ENCODE measurements around a stretch of chr3.

DNA sequence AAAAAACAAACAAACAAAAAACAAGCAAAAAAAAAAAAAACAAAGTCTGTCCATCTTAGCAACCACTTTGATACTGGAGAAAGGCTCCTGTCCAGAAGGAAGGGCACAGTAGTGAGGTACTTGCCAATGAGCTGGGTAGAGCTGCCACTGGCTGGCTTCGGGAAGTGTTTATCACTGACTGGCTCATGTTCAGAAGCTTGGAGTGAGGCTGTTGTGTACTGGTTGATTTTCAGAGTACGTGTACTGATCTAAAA is 1.1 kb upstream of the ZNF621 start:
- RRBS: no CpG with 5 or more reads among the region's 2 CpGs

DNA sequence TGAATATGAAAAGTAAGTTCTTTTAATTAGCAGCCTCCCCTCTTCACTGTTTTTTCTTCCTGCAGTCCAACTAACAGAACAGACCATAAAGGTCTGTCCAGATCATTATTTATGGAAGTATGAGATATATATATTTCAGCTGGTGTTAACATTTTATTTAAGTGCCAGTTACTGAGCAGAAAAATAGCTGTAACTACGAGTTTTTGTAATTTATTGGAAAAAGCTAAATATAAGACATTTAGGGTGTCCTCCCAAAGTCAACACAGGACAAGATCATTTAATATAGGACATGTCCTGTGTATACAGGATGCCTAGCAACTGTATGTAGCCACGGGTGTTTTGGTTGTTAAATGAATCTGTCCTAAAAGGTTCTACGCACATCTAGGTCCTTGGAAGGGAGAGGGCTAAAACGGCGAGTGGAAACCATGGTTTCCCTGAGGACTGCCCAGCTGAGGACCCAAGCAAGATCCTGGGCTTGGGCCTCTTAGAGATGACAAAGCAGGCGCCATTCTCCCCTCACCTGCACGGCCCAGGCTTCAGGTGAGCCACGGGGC is 592 bp upstream of the ZNF621 start:
- RRBS: no CpG with 5 or more reads among the region's 8 CpGs

- RRBS: 5% methylated on average over 6 of the region's 42 CpGs
Observed at GRCh38 chr3:40615298-40616458, 90.9 kb downstream of the ZNF621 start.

GRCh38 chr3:41117376-41118101 is 81.8 kb upstream of the CTNNB1 start:
- RRBS: no CpG with 5 or more reads among the region's 15 CpGs

DNA sequence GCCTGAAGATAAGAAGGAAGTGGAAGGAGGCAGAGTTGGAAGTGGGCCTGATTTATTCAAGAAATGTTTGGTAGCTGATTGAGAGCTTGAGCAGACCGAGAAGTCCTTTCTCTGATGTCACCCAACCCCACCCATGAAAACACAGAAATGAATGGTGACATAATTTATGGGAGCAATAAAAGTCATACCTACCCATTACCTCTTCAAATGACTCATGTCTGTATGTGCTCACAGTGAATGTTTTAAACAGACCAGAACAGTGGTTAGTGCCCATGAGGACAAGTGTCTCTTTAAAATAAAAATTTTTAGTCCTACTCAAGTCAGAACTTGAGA is 39.5 kb upstream of the CTNNB1 start:
- RRBS: no CpG with 5 or more reads among the region's 1 CpG

DNA sequence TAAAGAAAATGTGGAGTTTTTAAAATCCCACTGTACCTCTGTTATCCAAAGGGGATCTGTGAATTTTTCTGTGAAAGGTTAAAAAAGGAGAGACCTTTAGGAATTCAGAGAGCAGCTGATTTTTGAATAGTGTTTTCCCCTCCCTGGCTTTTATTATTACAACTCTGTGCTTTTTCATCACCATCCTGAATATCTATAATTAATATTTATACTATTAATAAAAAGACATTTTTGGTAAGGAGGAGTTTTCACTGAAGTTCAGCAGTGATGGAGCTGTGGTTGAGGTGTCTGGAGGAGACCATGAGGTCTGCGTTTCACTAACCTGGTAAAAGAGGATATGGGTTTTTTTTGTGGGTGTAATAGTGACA is 24.3 kb downstream of the CTNNB1 start:
- RRBS: no CpG with 5 or more reads among the region's 1 CpG

- RRBS: no CpG with 5 or more reads among the region's 2 CpGs
Observed at GRCh38 chr3:41230563-41230828, 31.2 kb downstream of the CTNNB1 start.

DNA sequence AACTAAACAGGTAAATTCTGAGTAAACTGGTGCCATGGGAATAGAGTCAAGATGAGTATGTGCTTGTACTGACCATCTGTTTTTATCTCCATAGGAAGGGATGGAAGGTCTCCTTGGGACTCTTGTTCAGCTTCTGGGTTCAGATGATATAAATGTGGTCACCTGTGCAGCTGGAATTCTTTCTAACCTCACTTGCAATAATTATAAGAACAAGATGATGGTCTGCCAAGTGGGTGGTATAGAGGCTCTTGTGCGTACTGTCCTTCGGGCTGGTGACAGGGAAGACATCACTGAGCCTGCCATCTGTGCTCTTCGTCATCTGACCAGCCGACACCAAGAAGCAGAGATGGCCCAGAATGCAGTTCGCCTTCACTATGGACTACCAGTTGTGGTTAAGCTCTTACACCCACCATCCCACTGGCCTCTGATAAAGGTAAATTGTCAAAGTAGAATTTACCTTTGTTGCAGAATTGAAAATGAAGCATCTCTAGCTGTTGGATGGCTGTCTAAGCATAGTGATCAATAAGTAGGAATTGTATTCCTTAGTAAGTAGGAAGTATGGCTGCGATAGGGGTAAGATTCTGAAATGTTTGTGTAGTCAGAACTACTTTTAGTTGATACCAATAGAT is 34.2 kb downstream of the CTNNB1 start:
- RRBS: no CpG with 5 or more reads among the region's 6 CpGs

GRCh38 chr3:41400701-41401023 is 201.4 kb downstream of the CTNNB1 start:
- RRBS: no CpG with 5 or more reads among the region's 1 CpG

DNA sequence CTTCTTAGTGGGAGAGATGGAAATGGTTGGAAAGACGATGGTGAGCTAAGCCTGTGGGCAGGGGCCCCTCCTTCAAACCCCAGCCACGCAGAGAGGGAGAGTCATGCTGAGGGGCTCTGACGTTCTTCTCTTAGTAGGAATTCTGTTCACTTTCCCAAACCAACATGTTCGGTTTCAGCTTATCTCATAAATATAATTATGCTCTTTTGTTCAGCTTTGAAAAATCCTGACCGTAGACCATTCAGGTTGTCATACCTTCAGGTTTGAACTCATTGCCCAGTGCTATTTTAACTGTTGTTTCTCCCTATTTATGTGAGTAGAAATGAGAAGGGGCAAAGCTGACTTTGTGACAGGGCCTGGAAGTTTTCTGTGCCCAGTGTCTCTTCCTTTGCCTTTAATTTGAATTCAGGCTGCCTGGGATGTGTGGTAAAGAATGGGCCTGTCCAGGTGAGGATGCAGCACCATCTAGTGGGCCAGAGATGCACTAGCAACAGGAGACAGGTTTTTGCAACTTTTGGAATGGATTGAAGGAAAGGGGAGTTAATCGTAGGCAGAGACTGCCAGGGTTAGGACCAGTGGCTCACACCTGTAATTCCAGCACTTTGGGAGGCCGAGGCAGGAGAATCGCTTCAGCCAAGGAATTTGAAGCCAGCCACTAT is 8.5 kb downstream of the TRAK1 start:
- RRBS: no CpG with 5 or more reads among the region's 8 CpGs

DNA sequence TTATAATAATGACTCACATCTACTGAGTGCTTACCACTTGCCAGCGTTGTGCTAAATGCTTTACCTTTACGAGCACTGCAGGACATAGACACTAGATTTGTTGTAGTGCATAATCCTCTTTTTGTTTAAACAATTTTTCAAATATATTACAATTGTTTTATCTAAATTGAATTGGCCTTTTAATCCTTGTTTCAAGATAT is 42.4 kb downstream of the TRAK1 start:
- RRBS: no CpG with 5 or more reads among the region's 2 CpGs

DNA sequence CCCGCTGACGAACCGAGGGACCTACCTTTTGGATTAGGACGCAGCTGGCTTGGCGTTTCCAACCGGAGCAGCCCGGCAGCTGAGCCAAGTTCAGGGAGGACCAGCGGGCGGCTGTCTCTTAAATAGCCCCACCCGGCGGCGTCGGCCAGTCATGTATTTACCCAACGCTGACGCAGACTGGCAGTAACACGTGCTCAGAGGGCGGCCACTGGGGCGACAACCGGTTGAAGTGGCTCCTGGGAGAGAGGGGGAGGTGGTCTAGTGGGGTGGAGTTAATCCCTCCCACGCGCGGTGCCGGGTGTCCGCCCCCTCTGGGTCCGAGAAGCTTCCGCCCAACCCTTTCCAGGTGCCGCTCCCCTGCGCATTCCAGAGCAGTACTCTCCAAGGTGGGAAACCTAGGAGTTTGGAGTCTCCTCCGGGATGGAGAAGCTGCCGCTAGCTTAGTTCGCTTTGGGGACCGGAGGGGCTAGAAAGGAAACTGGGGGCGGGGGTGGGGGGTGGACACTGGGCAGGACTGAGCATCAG is 1.3 kb downstream of the CCK start:
- RRBS: 3% methylated on average over 18 of the region's 33 CpGs

- RRBS: no CpG with 5 or more reads among the region's 1 CpG
Observed at GRCh38 chr3:42529926-42530651, 27.6 kb downstream of the VIPR1 start.

DNA sequence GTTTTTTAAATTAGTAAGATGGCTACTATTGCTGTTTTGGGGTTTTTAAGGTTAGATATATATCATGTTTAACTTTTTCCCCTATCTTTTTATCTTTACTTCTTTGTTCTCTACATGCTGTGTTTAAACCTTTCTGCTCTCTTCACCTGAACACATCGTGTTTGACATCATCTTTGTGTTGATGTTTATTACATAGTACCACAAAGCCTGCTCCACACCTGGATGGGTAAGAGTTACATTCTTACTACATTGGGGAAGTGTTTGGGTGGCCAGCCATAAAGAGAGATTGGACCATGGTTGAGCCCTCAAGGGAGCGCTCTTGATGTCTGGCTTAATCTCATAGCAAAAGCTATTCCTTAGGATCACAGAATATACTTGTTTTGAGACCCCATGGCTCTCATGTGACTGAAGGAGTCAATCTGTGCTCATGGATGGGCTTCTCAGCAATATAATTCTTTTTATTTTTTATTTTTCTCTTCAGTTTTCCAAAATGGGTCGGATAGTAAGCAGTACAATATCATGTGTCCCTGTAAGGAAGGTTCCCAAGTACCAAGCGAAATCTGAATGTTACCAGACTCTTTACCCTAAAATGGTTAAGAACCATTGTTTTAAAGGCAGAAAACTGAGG is 23.0 kb upstream of the ZBTB47 start:
- RRBS: no CpG with 5 or more reads among the region's 4 CpGs

GRCh38 chr3:42651530-42651973 is 1.9 kb upstream of the ZBTB47 start:
- RRBS: no CpG with 5 or more reads among the region's 6 CpGs

- RRBS: no CpG with 5 or more reads among the region's 6 CpGs
Observed at GRCh38 chr3:42907107-42907530, 1.2 kb downstream of the ZNF662 start.

GRCh38 chr3:43086456-43087279 is 19.2 kb downstream of the POMGNT2 start:
- RRBS: no CpG with 5 or more reads among the region's 6 CpGs

DNA sequence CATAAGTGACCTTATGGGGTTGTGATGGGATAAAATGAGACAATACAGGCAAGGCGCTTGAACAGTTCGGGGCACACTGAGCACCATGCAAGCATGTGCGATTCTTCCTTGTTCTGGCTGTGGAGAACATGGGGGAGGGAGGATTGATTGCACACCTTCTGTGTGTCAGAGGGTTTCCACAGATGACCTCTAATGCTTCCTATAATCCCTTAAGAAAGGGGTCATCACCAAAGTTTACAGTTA is 75.0 kb upstream of the POMGNT2 start:
- RRBS: no CpG with 5 or more reads among the region's 3 CpGs

DNA sequence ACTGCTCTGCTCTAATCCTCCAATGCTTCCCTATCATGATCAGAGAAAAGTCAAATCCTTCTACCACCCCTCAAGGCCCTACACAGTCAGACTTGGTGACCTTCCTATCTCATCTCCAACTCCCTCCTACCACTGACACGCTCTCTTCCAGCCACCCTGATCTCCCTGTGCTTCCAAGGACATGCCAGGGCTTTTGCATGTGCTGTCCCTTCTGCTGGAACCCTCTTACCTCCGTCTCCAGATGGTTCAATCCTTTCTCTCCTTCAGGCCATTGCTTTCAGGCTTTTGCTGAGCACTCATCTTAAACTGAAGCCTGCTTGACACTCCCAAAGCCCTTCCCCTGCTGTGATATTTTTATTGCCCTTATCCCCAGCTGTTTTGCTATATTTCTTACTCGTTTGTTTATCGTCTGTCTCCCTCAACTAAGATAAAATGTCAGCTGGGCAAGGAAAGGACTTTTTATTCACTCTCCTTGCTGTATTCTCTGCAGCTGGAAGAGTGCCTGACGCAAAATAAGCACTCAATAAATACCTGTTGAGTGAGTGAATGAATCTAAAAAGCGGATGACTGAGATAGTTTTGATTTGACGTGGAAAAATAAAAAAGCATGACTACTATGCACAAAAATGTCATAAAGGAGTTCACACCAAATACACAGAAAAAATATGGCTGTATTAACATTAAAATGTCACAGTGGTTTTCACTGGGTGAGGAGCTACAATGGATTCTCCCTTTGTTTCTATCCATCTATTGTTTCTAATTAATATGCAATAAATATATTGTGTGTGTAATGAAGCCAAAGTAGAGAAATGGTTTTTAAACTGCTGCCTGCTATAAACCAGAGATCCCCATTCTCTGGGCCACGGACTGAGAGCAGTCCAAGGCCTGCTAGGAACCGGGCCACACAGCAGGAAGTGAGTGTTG is 84.8 kb upstream of the POMGNT2 start:
- RRBS: no CpG with 5 or more reads among the region's 9 CpGs